Gallbladder (tissue), 1 donor: ENCODE measurements around the genes JUNB, GADD45GIP1, NFIX and LYL1.

DNA sequence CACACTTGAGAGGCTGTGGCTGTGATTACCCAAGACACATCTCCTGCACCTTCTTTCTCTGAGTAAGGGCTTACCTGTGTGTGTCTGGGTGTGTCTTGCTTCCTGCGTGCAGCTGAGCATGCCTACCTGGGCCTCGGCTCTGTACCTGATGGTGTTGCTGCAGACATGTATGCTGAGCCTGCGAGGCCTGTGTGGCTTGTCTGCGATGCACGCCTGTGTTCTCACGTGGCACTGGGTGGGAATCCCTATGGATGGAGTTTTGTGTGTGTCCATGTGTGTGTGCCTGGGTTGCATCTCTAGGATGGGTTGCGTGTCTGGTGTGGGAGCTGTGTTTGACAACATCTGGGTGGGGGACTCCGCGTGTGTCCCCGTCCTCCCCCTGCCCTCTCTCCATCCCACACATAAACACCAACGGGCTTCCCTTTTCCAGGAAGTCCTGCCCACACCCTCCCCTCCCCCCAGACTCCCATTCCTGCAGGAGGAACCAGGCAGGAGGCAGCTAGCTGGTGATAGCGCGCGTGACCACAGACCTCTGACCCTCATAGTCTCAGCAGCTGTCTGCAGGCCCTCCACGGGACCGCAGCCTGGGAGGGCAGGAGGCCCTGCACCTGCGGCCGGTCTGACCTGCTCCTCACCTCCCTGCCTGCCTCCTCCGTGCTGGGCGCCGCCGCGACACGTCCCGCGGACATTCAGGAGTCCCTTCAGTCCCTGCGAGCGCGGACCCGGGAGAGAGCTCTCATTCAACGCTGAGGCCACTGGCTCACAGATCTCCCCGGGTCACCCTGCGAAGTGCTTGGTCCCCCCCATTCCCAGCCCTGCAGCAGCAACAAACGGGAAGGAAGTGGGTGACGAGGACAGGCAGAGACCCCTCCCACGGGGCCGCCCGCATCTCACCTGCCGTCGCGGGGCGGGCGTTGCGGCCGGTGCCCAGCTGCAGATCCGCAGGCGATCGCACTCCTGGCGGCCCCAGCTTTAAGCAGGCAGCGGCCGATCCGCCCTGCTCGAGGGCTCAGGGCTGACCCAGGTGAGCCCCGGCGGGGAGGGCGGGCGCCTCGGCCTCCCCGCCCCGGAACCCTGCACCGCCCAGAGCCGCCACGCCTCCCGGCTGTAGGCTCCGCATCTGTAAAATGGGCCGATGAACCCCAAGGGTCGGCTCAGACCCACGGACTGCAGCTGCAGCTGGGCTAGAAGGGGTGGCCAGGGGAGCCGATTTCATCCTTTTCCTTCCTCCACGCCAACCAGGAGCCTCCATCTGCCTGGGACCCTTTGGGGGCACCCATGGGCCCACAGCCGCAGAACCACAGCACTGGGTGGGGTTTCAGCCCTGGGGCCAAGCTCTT is 975 bp upstream of the ACP5 start:
- PRO-cap, result no peak

GRCh38 chr19:11925765-11926094 is 823 bp downstream of the ZNF700 start:
- PRO-cap, result no peak

DNA sequence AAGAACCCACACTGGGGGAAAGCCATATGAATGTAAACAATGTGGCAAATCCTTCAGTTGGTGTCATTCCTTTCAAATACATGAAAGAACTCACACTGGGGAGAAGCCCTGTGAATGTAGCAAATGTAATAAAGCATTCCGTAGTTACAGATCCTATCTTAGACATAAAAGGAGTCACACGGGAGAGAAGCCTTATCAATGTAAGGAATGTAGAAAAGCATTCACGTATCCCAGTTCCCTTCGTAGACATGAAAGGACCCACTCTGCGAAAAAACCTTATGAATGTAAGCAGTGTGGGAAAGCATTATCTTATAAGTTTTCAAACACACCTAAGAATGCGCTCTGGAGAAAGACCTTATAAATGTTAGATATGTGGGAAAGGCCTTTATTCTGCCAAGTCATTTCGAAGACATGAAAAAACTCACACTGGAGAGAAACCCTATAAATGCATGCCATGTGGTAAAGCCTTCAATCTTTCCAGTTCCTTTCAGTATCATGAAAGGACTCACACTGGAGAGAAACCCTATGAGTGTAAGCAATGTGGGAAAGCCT is 14.0 kb downstream of the ZNF763 start:
- PRO-cap, result unidirectional peak, minus-strand start at position 271 of the sequence

GRCh38 chr19:12293207-12293440 is 1.6 kb downstream of the ZNF44 start:
- PRO-cap, result no peak

- PRO-cap, result no peak
Measured at GRCh38 chr19:12296620-12296986, 1.9 kb upstream of the ZNF44 start.

DNA sequence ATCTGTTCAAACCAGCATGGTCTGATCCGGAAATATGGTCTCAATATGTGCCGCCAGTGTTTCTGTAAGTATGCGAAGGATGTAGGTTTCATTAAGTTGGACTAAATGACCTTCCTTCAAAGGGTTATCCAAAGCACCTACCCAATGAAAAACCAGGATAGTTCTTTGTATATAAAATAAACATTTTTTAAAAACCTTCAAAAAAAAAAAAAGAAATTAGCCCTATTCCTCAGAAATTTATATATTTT is 8.1 kb upstream of the ZNF442 start:
- PRO-cap, result no peak

- PRO-cap, result bidirectional peak, plus-strand start at chr19:12778890, minus-strand start at chr19:12778775
Measured at GRCh38 chr19:12778647-12779009, 3.3 kb upstream of the HOOK2 start.

GRCh38 chr19:12791165-12791581 is at the start of gene JUNB:
TSS of gene JUNB (plus strand) at chr19:12791486.
- PRO-cap, result bidirectional peak, plus-strand start at chr19:12791486, minus-strand start at chr19:12791343

- PRO-cap, result no peak
Measured at GRCh38 chr19:12792796-12793002, 1.4 kb downstream of the JUNB start.

DNA sequence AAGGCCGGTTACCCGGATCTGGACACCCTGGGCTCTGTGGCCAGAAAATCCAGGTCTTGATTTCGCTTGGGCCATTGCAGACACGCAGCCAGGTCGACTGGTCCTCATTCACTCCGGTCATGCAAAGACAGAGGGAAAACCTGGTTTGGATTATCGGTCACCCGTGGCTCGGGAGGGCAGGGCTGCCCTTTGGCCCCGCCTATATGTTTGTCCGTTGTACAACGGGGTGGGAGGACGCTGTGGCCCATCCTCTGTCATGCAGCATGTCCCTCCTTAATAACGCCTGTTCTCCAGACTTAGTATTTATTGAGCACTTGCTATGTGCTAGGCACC is 1.9 kb upstream of the RTBDN start:
- PRO-cap, result no peak

- PRO-cap, result no peak
Measured at GRCh38 chr19:12840233-12841052, 2.1 kb downstream of the MAST1 start.

DNA sequence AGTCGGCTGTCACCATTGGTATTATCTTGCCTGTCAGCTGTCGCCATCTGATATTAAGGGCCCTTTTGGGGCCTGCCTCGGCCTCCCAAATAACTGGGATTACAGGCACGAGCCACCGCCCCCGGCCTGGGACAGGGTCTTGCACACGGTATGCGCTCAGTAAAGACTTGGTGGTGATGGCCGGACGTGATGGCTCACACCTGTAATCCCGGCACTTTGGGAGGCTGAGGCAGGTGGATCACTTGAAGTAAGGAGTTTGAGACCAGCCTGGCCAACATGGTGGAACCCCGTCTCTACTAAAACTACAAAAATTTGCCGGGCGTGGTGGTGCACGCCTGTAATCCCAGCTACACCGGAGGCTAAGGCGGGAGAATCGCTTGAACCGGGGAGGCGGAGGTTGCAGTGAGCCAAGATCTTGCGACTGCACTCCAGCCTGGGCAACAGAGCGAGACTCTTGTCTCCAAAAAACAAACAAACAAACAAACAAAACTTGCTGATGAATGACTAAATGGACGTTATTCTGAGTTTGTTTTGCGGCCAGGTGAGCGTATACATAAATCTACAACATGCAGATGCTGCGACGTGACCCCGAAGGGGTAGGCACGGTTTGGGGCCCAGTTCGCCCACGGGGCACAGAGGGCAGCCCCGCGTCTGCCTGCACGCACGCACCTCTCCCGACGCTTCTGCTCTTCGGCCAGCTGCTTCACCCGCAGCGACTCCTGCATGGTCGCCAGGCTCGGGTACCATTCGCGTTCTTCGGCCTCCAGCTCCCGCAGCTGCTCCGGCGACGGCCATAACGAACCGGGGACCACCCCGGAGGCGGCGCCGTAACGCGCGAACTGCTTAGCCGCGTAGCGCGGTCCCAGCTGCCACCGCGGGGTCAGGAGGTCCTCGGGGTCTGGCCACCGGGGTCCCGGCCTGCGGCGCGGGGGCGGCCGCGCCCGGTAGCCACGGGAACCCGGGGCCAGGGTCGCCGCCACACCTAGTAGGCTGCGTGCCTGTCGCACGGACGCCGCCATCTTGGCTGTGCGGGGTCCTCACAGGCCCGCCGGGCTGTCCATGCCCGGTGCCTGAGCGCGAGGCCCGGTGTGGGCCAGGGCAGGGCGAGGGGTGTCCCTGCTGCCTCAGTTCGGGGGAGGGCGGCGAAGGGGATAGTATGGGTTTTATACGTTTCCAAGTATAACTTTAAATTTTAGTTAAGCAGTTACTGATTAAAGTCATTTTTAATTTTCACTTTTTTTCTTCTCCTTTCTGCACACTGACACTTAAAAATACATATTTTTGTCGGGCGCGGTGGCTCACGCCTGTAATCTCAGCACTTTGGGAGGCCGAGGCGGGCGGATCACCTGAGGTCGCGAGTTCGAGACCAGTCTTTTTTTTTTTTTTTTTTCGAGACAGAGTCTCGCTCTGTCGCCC is at the start of gene GADD45GIP1:
GADD45GIP1 (minus strand) TSS at position 1,030 of the 1,416 bp plus-strand sequence.
- PRO-cap, result bidirectional peak, plus-strand start at position 1,080 of the sequence, minus-strand start at position 1,028 of the sequence

GRCh38 chr19:12965686-12965971 is 3.7 kb upstream of the DAND5 start:
- PRO-cap, result no peak

GRCh38 chr19:12994941-12995730 is at the start of gene NFIX:
TSS of gene NFIX (plus strand) at chr19:12995475.
- PRO-cap, result bidirectional peak, plus-strand start at chr19:12995562, minus-strand start at chr19:12995478

DNA sequence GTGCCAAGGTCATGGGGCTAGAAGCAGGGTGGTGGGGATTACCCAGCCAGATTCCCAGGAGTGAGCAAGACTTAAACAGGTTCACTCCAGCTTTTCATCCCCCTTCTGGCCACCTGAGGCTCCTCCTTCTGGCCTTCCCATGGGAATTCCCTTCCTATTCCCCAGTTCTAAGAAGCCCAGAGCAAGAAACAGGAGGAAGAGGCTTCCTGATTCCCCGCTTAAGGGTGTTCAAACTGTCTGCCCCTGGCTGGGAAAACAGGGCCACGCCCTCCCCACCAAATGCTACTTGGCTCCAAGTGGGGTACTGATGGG is 14.1 kb downstream of the NFIX start:
- PRO-cap, result no peak

- PRO-cap, result no peak
Measured at GRCh38 chr19:13022097-13022512, 26.8 kb downstream of the NFIX start.

DNA sequence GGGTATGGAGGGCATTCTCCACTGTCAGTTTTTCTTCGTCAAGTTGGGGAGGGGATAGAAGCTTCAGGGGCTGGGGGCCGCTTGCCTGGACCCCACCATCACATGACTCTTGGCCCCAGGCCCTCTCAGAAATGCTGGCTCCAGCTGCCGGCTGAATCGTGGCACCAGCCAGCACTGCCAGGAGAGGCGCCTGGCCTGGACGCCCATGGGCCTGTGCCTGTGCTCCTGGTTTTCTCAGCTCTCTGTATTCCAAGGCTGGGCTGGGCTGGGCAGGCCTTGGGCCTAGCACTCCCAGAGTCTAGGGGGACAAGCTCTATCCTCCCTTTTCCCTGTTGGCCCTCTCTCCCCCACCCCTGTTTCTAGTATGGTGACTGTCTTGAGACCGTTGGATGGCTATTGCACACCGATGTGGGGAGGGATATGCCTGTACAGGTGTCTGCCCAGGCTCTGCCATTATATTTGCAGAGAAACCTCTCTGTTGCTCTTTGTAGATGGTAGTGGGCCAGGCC is 38.5 kb downstream of the LYL1 start:
- PRO-cap, result no peak

- PRO-cap, result no peak
Measured at GRCh38 chr19:13076703-13077265, 25.9 kb downstream of the LYL1 start.

DNA sequence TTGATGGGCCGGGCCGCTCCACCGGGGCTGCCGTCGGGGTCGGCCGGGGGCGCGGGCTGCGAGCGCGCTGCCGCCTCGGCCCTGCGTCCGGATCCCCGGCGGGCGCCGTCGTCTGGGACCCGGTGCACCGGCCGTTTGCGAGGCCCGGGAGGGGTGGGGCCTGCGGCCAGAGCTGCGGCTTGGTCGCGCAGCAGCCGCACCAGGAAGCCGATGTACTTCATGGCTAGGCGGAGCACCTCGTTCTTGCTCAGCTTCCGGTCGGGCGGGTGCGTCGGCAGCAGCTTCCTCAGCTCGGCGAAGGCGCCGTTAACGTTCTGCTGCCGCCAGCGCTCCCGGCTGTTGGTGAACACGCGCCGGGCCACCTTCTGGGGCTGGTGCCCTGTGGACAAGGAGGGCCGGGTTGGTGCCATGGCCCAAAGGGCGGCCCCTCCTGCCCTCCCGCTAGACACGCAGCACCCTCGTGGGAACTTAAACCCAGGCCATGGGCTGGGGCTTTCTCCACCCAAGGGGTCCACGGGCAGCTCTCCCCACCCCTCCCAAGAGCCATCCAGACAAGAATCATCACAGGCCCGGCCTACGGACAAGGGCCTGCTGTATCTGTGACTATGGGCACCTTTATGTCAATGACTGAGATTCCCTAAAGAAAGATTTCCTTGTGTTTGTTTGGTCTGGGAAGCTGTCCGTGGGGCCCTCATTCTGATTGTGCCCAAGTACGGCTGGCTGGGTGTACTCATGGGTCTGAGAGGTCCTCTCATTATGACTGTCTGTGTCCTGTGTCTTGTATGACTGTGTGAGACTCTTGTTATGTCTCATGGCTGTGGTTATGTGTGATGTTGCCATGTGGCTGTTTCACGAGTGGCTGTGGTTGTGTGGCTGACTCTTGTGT is 3.1 kb downstream of the LYL1 start:
- PRO-cap, result bidirectional peak, plus-strand start at position 309 of the sequence, minus-strand start at position 114 of the sequence

DNA sequence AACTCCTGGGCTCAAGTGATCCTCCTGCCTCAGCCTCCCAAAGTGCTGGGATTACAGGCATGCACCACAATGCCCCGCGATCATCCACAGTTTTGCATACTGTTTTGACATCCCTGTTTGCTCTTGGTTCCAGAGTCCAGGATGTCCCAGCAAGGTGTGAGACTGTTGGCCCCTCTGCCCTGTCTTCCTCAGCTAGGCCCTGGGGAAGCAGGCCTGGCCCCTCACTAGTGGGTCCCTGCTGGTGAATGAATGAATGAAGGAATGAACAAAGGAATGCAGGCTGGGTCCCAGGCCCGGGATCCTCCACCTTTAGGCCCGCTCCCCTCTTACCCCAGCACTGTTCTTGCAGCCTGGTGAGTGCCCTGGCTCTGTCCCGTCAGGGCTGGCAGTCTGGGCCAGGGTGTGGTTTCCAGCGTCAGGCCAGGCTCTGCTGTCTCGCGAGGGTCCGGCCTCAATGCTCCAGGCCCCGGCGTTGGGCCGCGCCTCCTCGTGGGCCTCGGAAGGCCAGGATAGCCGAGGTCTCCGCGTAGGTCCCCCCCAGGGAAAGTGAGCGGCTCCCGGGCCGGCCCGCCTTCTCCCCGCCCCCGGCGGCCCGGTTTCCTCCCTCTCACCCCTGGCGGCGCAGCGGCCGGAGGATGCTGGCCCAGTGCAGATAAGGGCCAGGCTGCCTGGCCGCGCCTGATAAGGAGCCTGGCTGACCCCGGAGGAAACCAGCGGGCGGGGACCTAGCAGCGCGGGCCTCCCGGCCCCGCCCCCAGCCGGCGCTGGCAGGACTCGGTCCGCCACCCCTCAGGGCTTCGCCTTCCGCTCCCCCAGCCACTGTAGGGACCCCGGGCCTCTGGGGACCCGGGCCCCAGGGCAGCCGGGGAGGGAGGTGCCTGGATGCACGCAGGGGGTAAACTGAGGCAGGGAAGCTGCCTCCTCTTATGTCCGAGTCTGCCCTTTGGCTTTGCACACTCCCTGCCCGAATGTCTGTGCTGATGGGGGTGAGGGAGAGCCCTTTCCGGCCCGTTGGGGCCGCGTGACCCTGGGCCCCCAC is at the start of gene LYL1:
LYL1 (minus strand) TSS at position 658 of the 1,039 bp plus-strand sequence.
- PRO-cap, result bidirectional peak, plus-strand start at position 757 of the sequence, minus-strand start at position 548 of the sequence